ENCODE data around the genes P2RY6, FAM168A, COA4 and RNF169.

DNA sequence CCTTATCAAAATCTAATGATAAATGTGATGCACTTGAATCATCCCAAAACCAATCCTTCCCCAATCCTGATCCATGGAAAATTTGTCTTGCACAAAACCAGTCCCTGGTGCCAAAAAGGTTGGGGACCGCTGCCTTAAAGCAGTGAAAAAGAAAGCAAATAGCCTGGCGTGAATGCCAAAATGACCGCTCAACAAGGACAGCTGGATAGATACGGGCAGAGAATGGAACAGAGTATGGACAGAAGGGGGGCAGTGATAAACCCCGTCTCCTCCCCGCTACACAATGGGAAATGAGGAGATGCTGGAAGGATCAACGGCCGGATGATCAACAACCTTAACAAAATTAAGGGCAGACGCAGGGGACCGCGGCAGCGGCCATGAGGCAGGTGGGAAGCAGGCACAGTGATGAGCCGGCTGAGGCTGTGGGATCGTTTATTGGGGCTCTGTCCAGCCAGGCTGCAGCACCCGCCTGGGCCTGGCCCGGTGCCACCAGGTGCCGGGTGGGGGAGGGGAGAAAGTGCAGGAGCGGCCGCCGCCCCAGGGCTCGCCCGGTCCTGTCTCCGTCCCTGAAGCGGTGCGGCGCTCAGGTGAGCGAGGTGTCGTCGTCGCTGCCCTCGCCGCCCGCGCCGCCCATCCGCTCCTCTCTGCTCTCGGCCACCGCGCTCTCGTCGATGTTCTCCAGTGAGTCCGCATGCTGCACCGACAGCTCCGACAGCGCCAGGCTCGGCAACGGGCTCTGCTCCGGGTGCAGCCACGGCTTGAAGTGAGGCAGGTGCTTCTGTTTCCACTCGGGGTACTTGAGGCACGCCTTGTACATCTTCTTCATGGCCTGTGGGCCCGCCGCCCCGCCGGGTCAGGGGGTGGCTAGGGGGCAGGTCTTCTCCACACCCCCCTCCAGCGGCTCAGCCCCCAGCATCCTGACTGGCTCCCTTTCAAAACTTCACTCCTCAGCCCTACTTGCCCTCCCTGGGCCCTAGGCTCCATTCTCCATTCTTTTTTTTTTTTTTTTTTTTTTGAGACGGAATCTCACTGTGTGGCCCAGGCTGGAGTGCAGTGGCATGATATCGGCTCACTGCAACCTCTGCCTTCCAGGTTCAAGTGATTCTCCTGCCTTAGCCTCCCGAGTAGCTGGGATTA, 2.5 kb upstream of the ARAP1 start:
- PRO-cap = no peak

- PRO-cap = no peak
Measured at GRCh38 chr11:72772626-72773203, 20.5 kb upstream of the ARAP1 start.

GRCh38 chr11:72775934-72776797, 17.7 kb downstream of the STARD10 start:
- PRO-cap = no peak

DNA sequence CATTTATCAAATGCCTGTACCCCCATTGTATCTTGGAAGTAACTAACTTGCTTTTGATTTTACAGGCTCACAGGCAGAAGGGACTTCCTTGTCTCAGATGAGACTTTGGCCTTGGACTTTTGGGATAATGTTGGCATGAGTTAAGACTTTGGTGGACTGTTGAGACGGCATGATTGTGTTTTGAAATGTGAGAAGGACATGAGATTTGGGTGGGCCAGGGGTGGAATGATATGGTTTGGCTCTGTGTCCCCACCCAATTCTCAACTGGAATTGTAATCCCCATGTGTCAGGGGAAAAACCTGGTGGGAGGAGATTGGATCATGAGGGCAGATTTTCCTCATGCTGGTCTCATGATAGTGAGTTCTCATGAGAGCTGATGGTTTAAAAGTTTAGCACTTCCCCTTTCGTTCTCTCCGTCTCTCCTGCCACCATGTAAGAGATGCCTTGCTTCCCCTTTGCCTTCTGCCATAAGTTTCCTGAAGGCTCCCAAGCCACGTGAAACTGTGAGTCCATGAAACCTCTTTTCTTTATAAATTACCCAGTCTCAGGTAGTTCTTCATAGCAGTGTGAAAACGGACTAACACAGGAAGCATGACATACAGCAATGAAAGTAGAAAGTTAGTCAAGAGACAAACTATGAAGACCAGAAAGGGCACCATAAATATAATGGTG, 113.5 kb downstream of the FCHSD2 start:
- PRO-cap = no peak

GRCh38 chr11:73173570-73174452, 31.7 kb upstream of the FCHSD2 start:
- PRO-cap = no peak

DNA sequence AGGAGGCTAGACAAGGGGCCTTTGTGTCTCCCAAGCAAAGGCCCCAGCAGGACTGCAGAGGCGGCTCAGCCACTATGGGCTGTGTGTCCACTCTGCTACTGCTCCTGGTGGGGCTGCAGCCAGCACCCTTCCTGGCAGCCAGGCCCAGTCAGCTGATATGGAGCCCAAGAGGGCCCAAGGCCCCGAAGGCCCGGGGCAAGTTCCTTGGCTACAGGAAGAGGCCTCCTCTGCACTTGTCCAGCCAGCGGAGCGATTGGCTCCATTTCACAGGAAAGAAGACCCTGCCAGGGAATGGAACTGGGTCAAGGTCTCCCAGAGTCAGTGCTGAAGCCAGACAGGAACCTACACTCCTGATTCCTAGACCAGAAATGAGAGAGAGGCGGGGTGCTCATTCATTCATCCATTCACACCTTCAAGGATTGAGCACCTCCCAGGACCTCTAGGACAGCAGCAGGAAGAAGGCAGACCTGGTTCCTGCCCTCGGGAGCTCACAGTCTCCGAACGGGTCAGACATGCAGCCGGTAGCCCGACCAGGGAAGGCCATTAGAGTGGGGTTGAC, 865 bp upstream of the P2RY2 start:
- PRO-cap = no peak

DNA sequence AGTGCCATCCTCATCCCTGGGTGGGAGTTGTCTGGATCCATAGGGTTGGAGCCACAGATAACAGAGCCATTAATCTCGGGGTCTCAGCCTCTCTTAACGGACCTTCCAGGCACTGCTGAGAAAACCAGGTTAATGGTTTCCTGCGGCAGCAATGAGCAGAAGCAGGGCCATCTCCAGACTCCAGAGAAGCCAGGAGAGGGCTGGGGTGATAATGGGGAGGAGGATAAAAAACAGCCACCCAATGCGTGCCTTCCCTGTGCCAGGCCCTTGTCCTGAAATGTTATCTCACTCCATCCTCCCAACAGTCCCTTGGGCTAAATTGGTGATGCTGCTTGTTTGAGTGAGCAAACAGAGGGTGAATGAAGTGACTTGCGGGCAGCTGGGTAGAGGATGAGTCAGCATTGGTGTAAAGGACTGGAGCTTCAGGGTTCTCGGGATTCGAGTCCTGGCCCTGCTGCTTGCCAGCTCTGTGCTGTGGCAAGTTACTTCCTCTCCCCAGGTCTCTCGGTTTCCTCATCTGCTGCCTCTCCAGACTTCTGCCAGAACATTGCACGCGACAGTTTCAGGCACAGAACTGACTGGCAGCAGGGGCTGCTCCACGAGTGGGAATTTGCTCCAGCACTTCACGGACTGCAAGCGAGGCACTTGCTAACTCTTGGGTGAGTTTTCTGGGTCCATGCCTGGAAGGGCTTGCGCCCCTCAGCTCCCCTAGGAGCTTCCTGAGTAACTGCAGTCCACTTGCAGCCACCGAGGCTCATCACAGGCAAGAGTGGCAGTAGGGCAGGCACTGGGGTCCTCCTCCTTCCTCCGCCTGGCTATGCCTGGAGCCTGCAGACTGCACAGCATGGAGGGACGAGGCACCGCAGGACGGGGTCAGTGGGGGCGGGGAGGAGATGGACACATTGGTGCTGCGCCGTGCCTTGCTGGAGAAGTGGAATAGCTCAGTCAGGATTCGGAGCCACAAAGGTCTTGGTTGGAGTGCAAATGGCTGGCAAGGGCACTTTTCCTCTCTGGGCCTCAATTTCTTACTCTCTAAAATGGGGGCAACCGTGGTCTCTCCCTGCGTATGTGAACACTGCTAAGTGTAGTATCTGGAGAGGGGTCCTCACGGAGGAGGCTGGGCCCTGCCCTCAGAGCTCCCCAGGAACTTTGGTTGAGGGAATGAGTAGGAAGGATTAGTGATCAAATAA, at the start of gene P2RY6:
Gene P2RY6, plus strand, starts transcription at position 531 of the 1,190 bp plus-strand sequence.
- PRO-cap = unidirectional peak, plus-strand start at position 434 of the sequence

DNA sequence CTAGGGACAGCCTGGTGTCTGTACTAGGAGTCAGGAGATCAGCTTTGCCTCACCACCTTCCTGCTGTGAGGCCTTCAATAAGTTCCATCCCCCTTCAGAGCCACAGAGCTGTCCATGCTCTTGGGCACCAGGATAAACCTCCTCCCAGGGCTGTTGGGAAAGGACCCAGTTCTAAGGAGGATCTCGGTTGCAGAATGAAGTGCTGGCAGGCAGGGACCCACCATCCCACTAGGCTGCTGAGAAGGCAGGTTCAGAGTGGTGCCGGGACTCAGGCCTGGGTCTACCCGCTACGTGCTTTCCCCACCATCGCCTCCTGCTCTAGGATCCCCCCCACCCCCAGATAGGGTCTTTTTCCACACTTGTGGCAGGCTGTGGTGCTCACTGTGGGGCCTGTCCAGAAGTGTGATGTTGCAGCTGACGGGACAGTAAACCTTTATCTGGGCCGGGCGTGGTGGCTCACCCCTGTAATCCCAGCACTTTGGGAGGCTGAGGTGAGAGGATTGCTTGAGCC, 9.9 kb downstream of the ARHGEF17 start:
- PRO-cap = no peak

GRCh38 chr11:73334495-73335208, 26.6 kb downstream of the ARHGEF17 start:
- PRO-cap = no peak

DNA sequence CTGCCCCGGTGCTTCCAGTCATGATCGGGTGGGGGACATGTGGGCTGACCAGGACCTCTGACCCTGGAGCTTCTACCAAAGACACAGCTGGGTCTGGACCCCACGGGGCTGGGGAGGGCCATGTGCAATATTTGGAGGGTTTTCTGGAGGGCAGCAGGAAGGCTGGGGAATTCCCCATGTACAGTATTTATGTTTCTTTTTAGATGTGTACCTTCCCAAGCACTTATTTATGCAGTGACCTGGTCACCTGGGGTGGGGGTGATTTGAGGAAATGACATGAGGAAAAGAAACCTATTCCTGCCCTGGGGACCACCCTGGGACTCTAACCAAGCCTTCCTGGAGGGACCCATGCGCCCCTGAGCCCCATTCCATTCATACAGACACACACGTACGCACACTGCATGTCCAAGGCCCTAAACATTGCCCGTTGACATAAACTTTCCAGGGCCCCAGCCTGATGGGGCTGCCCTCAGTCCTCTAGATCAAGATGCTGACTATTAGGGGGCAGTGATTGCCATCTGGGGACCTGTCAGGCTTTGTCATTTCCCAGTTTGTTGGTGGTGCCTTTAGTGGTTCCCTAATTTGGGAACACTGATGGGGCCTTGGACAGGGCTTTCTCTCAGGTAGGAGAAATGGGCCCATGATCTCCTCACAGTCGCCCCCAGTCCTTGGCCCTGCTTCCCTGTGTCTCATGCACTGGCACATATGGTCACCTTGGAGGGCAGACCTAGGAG, 8.0 kb upstream of the RELT start:
- PRO-cap = no peak

- PRO-cap = no peak
Measured at GRCh38 chr11:73378898-73380055, 3.1 kb downstream of the RELT start.

GRCh38 chr11:73385840-73386717, 9.9 kb downstream of the RELT start:
- PRO-cap = no peak

DNA sequence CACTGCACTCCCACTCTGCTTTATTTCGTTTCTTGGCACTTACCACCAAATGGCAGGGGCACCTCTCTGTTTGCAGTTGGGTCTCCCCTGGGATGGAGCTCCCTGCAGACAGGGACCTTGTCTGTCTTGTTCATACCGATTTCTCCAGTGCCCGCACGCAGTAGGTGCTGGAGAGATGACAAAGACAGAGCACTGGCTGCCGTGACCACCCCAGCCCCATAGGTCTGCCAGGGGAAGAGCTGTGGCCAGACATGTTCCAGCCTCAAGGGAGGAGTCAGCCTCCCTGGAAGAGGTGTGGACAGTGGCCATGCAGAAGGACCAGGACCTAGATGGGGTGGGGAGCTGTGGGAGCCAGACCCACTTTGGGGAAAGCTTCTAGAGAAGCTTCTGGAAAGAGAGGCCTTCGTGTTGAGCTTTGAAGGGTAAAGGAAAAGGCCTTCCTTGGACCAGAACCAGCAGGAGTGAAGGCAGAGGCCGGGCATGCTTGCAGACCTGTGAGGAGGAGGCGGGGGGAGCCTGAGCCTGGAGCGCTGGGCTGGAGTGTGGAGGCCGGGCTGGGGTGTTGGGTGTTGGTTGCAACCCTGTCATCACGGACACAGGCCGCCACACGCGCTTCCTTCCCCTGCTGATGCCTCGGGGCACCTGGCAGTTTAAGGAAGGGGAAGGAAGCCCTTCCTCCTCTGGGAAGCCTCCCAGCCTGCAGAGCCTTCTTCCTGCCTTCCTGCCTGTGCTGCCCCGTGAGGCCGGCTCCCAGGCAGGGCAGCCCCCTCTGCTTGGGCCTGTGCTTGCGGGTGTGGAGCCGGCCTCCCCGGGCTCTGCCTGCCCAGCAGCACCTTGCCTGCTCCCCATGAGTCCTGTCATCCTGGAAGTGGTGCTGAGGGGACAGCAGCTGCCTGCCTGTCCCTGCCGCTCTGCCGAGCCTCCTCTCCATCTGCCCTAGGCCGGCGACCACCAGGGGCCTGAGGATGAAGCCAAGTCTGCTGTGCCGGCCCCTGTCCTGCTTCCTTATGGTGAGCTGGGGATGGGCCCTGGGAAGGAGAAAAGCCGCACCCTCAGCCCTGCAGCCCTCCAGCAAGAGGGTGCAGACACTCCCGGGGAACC, 12.3 kb downstream of the RELT start:
- PRO-cap = no peak

GRCh38 chr11:73597346-73598427, at the start of gene FAM168A:
Gene FAM168A, minus strand, starts transcription at chr11:73598112.
- PRO-cap = unidirectional peak, plus-strand start at chr11:73597942; bidirectional peak, plus-strand start at chr11:73598264, minus-strand start at chr11:73598079

- PRO-cap = bidirectional peak, plus-strand start at chr11:73876999, minus-strand start at chr11:73876845
Measured at GRCh38 chr11:73876240-73877158, at the start of gene COA4. Gene COA4, minus strand, starts transcription at chr11:73876846.

- PRO-cap = no peak
Measured at GRCh38 chr11:73984126-73984357, 1.4 kb upstream of the UCP2 start.

GRCh38 chr11:74070822-74071532, 62.1 kb upstream of the UCP3 start:
- PRO-cap = no peak

- PRO-cap = unidirectional peak, plus-strand start at chr11:74397836; unidirectional peak, plus-strand start at chr11:74397879
Measured at GRCh38 chr11:74397695-74398205, 483 bp downstream of the PGM2L1 start.

GRCh38 chr11:74748771-74749054, at the start of gene RNF169:
Gene RNF169, plus strand, starts transcription at chr11:74748849.
- PRO-cap = bidirectional peak, plus-strand start at chr11:74748867, minus-strand start at chr11:74748645

DNA sequence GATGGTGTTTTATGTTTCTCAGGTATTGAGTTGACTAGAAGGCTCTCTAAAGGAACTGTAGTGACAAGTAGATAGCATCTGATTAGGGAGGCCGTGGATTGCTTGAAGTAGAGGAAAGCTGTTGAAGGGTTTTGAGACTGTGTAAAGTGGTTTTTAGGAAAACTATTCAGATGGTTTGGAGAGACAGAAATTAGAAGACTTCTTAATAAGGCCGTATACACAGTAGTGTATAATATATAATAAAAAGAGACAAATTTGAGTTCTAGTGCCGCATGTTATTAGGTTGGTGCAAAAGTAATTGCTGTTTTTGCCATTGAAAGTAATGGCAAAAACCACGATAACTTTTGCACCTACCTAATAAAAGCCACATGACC, 2.9 kb downstream of the SPCS2 start:
- PRO-cap = no peak

Data from vermiform appendix (tissue), 1 donor.